Measurements from ENCODE around the gene OSBPL7.

DNA sequence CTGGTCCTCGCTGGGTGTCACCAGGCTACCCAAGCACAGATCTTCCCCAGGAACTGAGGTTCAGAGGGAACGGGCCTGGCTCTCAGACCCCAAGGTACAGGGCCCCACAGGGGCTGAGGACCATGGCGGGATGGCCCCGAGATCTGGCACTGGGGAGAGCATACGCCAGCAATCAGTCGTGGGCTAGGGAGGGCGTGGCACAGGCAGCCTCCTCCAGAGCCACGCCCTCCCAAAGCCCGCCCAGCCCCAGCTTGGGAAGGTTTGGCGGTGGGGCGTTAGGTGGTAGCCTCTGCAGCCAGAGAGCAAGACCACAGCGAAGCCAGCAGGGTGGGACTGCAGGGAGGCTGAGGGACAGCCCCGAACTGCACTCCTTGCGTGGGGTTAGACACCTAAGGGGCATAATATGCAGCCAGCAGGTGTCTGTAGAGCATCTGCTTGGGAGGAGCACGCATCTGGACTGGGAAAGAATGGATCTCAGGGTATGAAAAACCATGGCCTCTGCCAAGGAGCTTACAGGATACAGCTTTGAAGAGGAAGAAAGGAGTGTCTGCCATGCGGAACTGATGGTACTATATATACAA lies 11.6 kb downstream of the WNT9B start:
- RAMPAGE, long total RNA, result no peak
- RRBS, result no CpG with 5 or more reads among the region's 16 CpGs
PRO-cap:
- standard, result unidirectional peak, minus-strand start at position 151 of the sequence
- CoPRO, capped RNA only, 2 experiments, result no peak in any of the 2 experiments
- CoPRO, capped and uncapped RNA, 2 experiments, result no peak in any of the 2 experiments
- CoPRO, uncapped RNA only, 2 experiments, result no peak in any of the 2 experiments
CAGE:
- cytosol, long polyA plus RNA, result no peak
- long polyA plus RNA, result no peak
- nucleolus, long total RNA, result no peak
- nucleus, long polyA plus RNA, result no peak

- RAMPAGE, long total RNA, result no peak
- RRBS, result no CpG with 5 or more reads among the region's 9 CpGs
PRO-cap:
- standard, result bidirectional peak, plus-strand start at chr17:46936050, minus-strand start at chr17:46935764
- CoPRO, capped RNA only, 2 experiments, result no peak in any of the 2 experiments
- CoPRO, capped and uncapped RNA, 2 experiments, result no peak in any of the 2 experiments
- CoPRO, uncapped RNA only, 2 experiments, result peak in 2 of 2 experiments; most common plus-strand start chr17:46935796 (in 1)
CAGE:
- cytosol, long polyA plus RNA, result no peak
- long polyA plus RNA, result no peak
- nucleolus, long total RNA, result no peak
- nucleus, long polyA plus RNA, result no peak
Measured at GRCh38 chr17:46935525-46936339, 12.8 kb downstream of the GOSR2 start.

DNA sequence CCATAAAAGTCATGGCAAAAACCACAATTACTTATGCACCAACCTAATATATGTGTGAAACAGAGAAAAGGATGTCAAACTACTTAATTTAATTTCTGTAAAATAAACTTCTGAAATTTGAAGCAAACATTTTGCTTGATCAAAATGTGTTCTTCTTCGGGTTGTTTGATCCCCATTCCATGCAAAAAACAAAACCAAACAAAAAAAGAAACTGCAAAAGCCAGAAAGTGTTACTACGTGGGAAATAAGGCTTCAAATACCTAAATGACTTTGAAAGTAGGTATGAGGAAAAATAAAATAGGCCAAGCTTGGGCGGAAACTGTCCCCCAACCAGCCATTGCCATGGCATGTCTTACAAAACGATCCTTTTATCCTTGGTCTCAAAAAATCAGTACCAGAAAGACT lies 70.6 kb downstream of the CDC27 start:
- RAMPAGE, long total RNA, result no peak
- RRBS, result no CpG with 5 or more reads among the region's 4 CpGs
PRO-cap:
- standard, result no peak
- CoPRO, capped RNA only, 2 experiments, result no peak in any of the 2 experiments
- CoPRO, capped and uncapped RNA, 2 experiments, result no peak in any of the 2 experiments
- CoPRO, uncapped RNA only, 2 experiments, result peak in 1 of 2 experiments; most common minus-strand start position 246 of the sequence (in 1)
CAGE:
- cytosol, long polyA plus RNA, result no peak
- long polyA plus RNA, result no peak
- nucleolus, long total RNA, result no peak
- nucleus, long polyA plus RNA, result no peak

DNA sequence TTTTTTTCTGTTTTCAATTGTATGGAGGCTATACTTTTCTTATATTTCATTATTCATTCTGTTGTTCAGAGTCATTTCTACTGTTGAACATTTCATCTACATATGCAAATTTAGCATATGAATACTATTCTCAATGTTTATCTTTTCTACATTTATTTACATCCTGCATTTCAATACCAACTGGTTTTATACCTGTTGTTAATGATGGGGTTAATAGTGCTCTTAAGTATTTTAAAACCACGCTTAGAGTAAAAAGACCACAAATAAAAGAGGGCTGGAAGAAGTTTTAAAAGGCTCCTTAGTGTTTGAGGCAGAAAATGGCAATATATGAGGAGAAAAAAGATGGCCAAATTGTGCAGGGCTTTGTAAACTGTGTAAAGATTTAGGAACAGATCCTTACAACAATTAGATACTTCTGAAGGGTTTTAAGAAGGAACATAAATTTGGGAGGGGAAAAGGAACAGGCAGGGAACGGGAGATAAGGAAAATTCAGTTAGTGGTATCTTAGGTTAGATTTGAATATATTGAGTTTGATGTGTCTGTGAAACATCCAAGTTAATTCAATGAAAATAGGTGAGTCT lies 12.8 kb downstream of the CDC27 start:
- RAMPAGE, long total RNA, result no peak
- RRBS, result no CpG with 5 or more reads among the region's 2 CpGs
PRO-cap:
- standard, result no peak
- CoPRO, capped RNA only, 2 experiments, result peak in 2 of 2 experiments; most common plus-strand start position 315 of the sequence (in 2); most common minus-strand start position 99 of the sequence (in 1)
- CoPRO, capped and uncapped RNA, 2 experiments, result peak in 1 of 2 experiments; most common plus-strand start position 315 of the sequence (in 1); most common minus-strand start position 231 of the sequence (in 1)
- CoPRO, uncapped RNA only, 2 experiments, result peak in 1 of 2 experiments; most common plus-strand start position 526 of the sequence (in 1); most common minus-strand start position 521 of the sequence (in 1)
CAGE:
- cytosol, long polyA plus RNA, result no peak
- long polyA plus RNA, result no peak
- nucleolus, long total RNA, result no peak
- nucleus, long polyA plus RNA, result no peak

GRCh38 chr17:47200012-47200933 lies 8.9 kb upstream of the MYL4 start:
- RAMPAGE, long total RNA, result no peak
- RRBS, result no CpG with 5 or more reads among the region's 6 CpGs
PRO-cap:
- standard, result no peak
- CoPRO, capped RNA only, 2 experiments, result no peak in any of the 2 experiments
- CoPRO, capped and uncapped RNA, 2 experiments, result no peak in any of the 2 experiments
- CoPRO, uncapped RNA only, 2 experiments, result no peak in any of the 2 experiments
CAGE:
- cytosol, long polyA plus RNA, result no peak
- long polyA plus RNA, result no peak
- nucleolus, long total RNA, result no peak
- nucleus, long polyA plus RNA, result no peak

DNA sequence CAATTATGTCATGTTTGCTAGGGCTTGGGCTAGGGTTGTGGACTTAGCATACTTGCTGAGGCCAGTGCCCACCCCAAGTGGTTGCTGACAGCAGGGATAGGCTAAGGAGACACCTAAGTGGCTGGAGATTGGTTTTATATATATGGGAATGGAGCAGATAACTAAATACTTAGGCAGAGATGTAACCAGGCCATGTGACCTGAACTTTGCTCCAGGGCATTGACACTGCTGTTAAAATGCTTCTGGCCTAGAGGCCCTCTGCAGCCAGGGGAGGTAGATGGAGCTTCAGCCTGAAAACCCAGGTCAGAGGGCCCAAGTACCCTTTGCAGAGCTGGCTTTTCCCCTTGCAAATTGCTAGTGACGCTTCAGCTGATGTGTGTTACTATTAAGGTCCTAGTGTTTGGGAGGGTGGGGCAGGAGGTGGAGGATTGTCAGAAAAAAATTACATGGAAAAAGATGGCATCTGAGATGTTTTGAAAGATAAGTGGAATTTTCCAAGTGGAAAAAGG lies 1.4 kb upstream of the ITGB3 start:
- RAMPAGE, long total RNA, result no peak
- RRBS, result no CpG with 5 or more reads among the region's 1 CpG
PRO-cap:
- standard, result no peak
- CoPRO, capped RNA only, 2 experiments, result no peak in any of the 2 experiments
- CoPRO, capped and uncapped RNA, 2 experiments, result no peak in any of the 2 experiments
- CoPRO, uncapped RNA only, 2 experiments, result no peak in any of the 2 experiments
CAGE:
- cytosol, long polyA plus RNA, result no peak
- long polyA plus RNA, result no peak
- nucleolus, long total RNA, result no peak
- nucleus, long polyA plus RNA, result no peak

GRCh38 chr17:47275171-47276070 lies 21.8 kb downstream of the ITGB3 start:
- RAMPAGE, long total RNA, result no peak
- RRBS, result no CpG with 5 or more reads among the region's 15 CpGs
PRO-cap:
- standard, result unidirectional peak, plus-strand start at chr17:47275487; bidirectional peak, plus-strand start at chr17:47275681, minus-strand start at chr17:47275595; unidirectional peak, minus-strand start at chr17:47275932
- CoPRO, capped RNA only, 2 experiments, result peak in 2 of 2 experiments; most common plus-strand start chr17:47275709 (in 2); most common minus-strand start chr17:47275530 (in 1)
- CoPRO, capped and uncapped RNA, 2 experiments, result peak in 1 of 2 experiments; most common plus-strand start chr17:47275709 (in 1)
- CoPRO, uncapped RNA only, 2 experiments, result no peak in any of the 2 experiments
CAGE:
- cytosol, long polyA plus RNA, result no peak
- long polyA plus RNA, result no peak
- nucleolus, long total RNA, result no peak
- nucleus, long polyA plus RNA, result no peak

DNA sequence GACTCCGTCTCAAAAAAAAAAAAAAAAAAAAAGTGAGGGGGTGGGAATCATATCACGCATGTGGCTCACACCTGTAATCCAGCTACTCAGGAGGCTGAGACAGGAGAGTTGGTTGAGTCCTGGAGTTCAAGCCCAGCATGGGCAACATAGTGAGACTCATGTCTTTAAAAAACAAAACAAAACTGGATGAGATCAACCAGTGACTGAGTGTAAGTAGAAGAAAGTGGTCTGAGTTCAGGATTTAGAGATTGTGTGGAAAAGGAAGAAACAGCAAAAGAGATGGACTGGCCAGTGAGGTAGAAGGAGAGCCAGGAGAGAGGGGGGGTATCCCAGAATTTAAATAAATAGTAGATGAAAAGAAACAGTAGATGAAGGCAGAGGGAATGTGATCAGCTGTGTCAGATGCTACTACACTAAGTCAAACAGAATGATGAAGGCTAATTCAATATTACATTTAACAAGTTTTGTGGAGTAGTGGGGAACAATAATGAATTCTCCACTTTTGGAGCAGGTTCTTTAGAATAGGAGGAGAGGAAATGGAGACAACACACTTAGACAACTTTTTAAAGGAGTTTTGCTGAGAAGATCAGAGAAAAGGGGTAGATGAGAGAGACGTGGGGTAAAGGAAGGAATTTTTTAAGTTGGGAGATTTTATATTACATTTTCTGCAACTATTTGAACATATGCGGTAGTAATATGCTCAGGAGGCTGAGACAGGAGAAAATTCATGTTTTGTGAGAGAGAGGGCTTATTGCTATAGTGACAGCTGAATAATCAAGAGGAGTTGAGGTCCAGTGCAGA lies 41.1 kb upstream of the KPNB1 start:
- RAMPAGE, long total RNA, result no peak
- RRBS, result no CpG with 5 or more reads among the region's 4 CpGs
PRO-cap:
- standard, result no peak
- CoPRO, capped RNA only, 2 experiments, result no peak in any of the 2 experiments
- CoPRO, capped and uncapped RNA, 2 experiments, result no peak in any of the 2 experiments
- CoPRO, uncapped RNA only, 2 experiments, result no peak in any of the 2 experiments
CAGE:
- cytosol, long polyA plus RNA, result no peak
- long polyA plus RNA, result no peak
- nucleolus, long total RNA, result no peak
- nucleus, long polyA plus RNA, result no peak

- RAMPAGE, long total RNA, result no peak
- RRBS, result 2% methylated on average over 13 of the region's 44 CpGs
PRO-cap:
- standard, result bidirectional peak, plus-strand start at chr17:47649450, minus-strand start at chr17:47649632
- CoPRO, capped RNA only, 2 experiments, result peak in 2 of 2 experiments; most common plus-strand start chr17:47649450 (in 2); most common minus-strand start chr17:47649329 (in 2)
- CoPRO, capped and uncapped RNA, 2 experiments, result peak in 2 of 2 experiments; most common plus-strand start chr17:47649450 (in 1); most common minus-strand start chr17:47649282 (in 1)
- CoPRO, uncapped RNA only, 2 experiments, result peak in 1 of 2 experiments; most common plus-strand start chr17:47649367 (in 1); most common minus-strand start chr17:47649289 (in 1)
CAGE:
- cytosol, long polyA plus RNA, result start-site peak on the minus strand at chr17:47649416-47649449, 45 and 25 reads in 2 replicates; start-site peak on the minus strand at chr17:47649512-47649578, 53 and 29 reads in 2 replicates
- long polyA plus RNA, result no peak
- nucleolus, long total RNA, result no peak
- nucleus, long polyA plus RNA, result no peak
Measured at GRCh38 chr17:47649036-47649671, 565 bp upstream of the KPNB1 start.

DNA sequence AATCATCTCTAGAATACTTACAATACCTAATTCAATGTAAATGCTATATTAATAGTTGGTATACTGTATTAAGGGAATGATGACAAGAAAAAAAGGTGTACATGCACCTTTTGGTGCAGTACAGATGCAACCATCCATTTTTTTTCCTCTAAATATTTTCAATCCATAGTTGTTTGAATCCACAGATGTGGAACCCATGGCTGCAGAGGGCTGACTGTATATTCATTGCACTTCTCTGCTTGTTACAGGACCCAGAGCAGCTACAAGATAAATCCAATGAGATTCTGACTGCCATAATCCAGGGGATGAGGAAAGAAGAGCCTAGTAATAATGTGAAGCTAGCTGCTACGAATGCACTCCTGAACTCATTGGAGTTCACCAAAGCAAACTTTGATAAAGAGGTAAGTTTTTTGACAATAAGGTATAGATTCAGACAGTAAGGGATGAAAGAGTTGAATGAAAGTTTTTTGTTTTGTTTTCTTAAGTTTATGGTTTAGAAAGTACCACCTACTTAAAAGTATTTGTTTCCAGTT lies 8.6 kb downstream of the KPNB1 start:
- RAMPAGE, long total RNA, result no peak
- RRBS, result no CpG with 5 or more reads among the region's 1 CpG
PRO-cap:
- standard, result no peak
- CoPRO, capped RNA only, 2 experiments, result no peak in any of the 2 experiments
- CoPRO, capped and uncapped RNA, 2 experiments, result no peak in any of the 2 experiments
- CoPRO, uncapped RNA only, 2 experiments, result peak in 1 of 2 experiments; most common plus-strand start position 270 of the sequence (in 1)
CAGE:
- cytosol, long polyA plus RNA, result no peak
- long polyA plus RNA, result no peak
- nucleolus, long total RNA, result no peak
- nucleus, long polyA plus RNA, result no peak

DNA sequence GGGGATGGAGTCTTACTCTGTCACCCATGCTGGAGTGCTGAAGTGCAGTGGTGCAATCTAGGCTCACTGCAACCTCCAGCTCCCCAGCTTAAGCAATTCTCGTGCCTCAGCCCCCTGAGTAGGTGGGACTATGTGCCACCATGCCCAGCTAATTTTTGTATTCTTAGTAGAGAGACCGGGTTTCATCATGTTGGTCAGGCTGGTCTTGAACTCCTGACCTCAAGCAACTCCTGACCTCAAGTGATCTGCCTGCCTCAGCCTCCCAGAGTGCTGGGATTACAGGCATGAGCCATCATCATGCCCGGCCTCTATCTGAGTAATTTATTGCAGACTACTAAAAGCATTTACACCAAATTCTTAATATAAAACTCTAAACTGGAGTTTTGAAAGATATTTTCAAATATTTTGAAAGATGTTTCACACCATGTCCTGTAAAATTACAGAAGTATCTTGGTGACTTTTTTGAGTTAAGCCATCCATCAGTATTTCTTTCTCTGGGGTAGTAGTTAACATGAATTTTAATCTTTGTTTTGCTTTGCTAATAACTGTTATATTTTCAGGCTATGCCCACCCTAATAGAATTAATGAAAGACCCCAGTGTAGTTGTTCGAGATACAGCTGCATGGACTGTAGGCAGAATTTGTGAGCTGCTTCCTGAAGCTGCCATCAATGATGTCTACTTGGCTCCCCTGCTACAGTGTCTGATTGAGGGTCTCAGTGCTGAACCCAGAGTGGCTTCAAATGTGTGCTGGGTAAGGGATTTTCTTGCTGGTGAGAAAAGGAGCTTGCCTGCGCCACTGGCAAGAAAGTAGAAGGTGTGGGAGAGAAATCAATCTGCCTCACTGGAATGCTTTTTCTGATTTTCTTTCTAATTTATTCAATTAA lies 19.6 kb downstream of the KPNB1 start:
- RAMPAGE, long total RNA, result no peak
- RRBS, result no CpG with 5 or more reads among the region's 5 CpGs
PRO-cap:
- standard, result no peak
- CoPRO, capped RNA only, 2 experiments, result no peak in any of the 2 experiments
- CoPRO, capped and uncapped RNA, 2 experiments, result no peak in any of the 2 experiments
- CoPRO, uncapped RNA only, 2 experiments, result peak in 2 of 2 experiments; most common plus-strand start position 151 of the sequence (in 1)
CAGE:
- cytosol, long polyA plus RNA, result no peak
- long polyA plus RNA, result no peak
- nucleolus, long total RNA, result no peak
- nucleus, long polyA plus RNA, result no peak

DNA sequence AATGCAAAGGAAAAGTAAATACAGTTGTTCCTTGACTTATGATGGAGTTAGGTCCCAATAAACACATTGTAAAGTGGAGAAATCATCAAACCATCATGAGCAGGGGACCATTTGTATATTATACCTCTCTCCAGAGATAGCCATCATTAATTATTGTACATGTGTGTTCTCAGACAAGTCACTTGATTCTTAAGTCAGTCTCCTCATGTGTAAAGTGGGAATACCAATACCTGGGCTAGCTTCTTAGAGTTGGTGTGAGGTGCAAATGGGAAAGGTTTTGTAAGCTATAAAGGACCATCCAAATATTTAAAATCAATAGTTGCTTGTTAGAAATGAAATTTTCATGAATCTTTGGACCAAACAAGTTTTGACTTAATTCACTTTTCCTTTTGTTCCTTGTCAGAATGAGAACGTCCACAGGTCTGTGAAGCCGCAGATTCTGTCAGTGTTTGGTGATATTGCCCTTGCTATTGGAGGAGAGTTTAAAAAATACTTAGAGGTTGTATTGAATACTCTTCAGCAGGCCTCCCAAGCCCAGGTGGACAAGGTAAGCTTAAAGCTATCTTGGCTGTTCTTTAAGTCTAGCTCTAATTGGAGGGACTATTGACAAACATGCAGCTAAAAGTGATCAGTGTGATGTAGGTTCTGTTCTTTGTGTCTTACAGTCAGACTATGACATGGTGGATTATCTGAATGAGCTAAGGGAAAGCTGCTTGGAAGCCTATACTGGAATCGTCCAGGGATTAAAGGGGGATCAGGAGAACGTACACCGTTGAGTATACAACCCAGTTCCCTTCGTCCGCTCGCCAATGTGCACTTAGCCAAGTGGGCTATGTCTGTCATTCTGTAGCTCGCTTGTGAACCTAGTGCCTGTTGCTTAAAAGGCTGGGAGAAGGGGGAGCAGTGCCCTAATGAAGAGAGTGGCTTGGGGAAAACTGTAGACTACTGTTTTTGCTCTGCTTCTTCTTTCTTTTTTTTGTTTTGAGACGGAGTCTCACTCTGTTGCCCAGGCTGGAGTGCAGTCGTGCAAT lies 16.0 kb upstream of the TBKBP1 start:
- RAMPAGE, long total RNA, result no peak
- RRBS, result no CpG with 5 or more reads among the region's 11 CpGs
PRO-cap:
- standard, result no peak
- CoPRO, capped RNA only, 2 experiments, result no peak in any of the 2 experiments
- CoPRO, capped and uncapped RNA, 2 experiments, result no peak in any of the 2 experiments
- CoPRO, uncapped RNA only, 2 experiments, result peak in 2 of 2 experiments; most common plus-strand start position 121 of the sequence (in 1)
CAGE:
- cytosol, long polyA plus RNA, result start-site peak on the plus strand centred at position 476 of the sequence, 138 bp wide, 632 and 384 reads in 2 replicates; start-site peak on the plus strand centred at position 719 of the sequence, 82 bp wide, 1,151 and 630 reads in 2 replicates
- long polyA plus RNA, result start-site peak on the plus strand centred at position 443 of the sequence, 77 bp wide, 225 and 200 reads in 2 replicates; start-site peak on the plus strand centred at position 718 of the sequence, 88 bp wide, 464 and 532 reads in 2 replicates
- nucleolus, long total RNA, result no peak
- nucleus, long polyA plus RNA, result no peak

DNA sequence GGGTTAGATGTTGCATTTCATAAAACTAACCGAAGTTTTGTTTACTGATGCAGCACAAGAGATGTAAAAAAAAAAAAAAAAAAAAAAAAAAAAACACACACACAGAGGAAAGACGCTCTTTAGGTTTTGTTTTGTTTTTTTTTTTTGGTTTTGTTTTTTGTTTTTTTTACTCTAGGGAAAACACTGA lies 11.0 kb upstream of the TBKBP1 start:
- RAMPAGE, long total RNA, result no peak
- RRBS, result no CpG with 5 or more reads among the region's 2 CpGs
PRO-cap:
- standard, result no peak
- CoPRO, capped RNA only, 2 experiments, result no peak in any of the 2 experiments
- CoPRO, capped and uncapped RNA, 2 experiments, result no peak in any of the 2 experiments
- CoPRO, uncapped RNA only, 2 experiments, result no peak in any of the 2 experiments
CAGE:
- cytosol, long polyA plus RNA, result no peak
- long polyA plus RNA, result start-site peak on the plus strand centred at position 112 of the sequence, 12 bp wide, 28 and 35 reads in 2 replicates
- nucleolus, long total RNA, result no peak
- nucleus, long polyA plus RNA, result no peak

- RAMPAGE, long total RNA, result no peak
- RRBS, result no CpG with 5 or more reads among the region's 9 CpGs
PRO-cap:
- standard, result no peak
- CoPRO, capped RNA only, 2 experiments, result peak in 2 of 2 experiments; most common plus-strand start chr17:47684463 (in 2)
- CoPRO, capped and uncapped RNA, 2 experiments, result peak in 1 of 2 experiments; most common plus-strand start chr17:47684463 (in 1)
- CoPRO, uncapped RNA only, 2 experiments, result peak in 2 of 2 experiments; most common plus-strand start chr17:47684556 (in 1); most common minus-strand start chr17:47684372 (in 1)
CAGE:
- cytosol, long polyA plus RNA, result no peak
- long polyA plus RNA, result no peak
- nucleolus, long total RNA, result no peak
- nucleus, long polyA plus RNA, result no peak
Measured at GRCh38 chr17:47684149-47685088, 9.5 kb upstream of the TBKBP1 start.

GRCh38 chr17:47821471-47822019 lies at the start of gene OSBPL7:
TSS of gene OSBPL7 (minus strand) at chr17:47821794.
- RAMPAGE, long total RNA, result no peak
- RRBS, result 5% methylated on average over 6 of the region's 17 CpGs
PRO-cap:
- standard, result bidirectional peak, plus-strand start at chr17:47821938, minus-strand start at chr17:47821766
- CoPRO, capped RNA only, 2 experiments, result peak in 2 of 2 experiments; most common plus-strand start chr17:47821908 (in 1); most common minus-strand start chr17:47821779 (in 2)
- CoPRO, capped and uncapped RNA, 2 experiments, result no peak in any of the 2 experiments
- CoPRO, uncapped RNA only, 2 experiments, result no peak in any of the 2 experiments
CAGE:
- cytosol, long polyA plus RNA, result no peak
- long polyA plus RNA, result no peak
- nucleolus, long total RNA, result no peak
- nucleus, long polyA plus RNA, result no peak

DNA sequence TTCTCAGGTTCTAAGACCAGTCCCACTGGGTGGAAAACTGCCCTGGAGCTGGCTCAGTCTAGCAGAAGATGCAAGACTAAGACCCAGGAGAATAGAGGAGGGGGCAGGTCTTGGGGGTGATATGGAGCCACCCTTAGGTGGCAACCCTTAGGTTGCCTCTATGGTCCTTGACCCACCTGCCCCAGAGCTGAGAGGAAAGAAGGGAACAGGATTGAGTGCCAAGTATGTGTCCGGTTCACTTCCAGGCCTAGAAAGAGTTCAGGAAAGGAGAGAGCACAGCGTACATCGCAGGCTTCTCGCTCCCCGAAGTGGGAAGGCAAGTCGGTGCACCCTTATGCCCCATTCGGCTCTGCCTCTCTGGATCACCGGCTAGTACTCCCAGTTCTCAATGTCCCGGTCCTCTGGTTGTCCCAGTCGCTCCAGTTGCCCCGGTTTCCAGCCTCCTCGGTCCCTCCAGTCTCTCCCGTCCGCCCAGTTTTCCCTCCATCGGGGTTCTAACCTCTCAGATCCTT lies 611 bp downstream of the SP6 start:
- RAMPAGE, long total RNA, result no peak
- RRBS, result no CpG with 5 or more reads among the region's 15 CpGs
PRO-cap:
- standard, result no peak
- CoPRO, capped RNA only, 2 experiments, result no peak in any of the 2 experiments
- CoPRO, capped and uncapped RNA, 2 experiments, result no peak in any of the 2 experiments
- CoPRO, uncapped RNA only, 2 experiments, result no peak in any of the 2 experiments
CAGE:
- cytosol, long polyA plus RNA, result no peak
- long polyA plus RNA, result no peak
- nucleolus, long total RNA, result no peak
- nucleus, long polyA plus RNA, result no peak

GRCh38 chr17:47949827-47950246 lies 7.8 kb downstream of the PRR15L start:
- RAMPAGE, long total RNA, result no peak
- RRBS, result no CpG with 5 or more reads among the region's 5 CpGs
PRO-cap:
- standard, result no peak
- CoPRO, capped RNA only, 2 experiments, result no peak in any of the 2 experiments
- CoPRO, capped and uncapped RNA, 2 experiments, result no peak in any of the 2 experiments
- CoPRO, uncapped RNA only, 2 experiments, result no peak in any of the 2 experiments
CAGE:
- cytosol, long polyA plus RNA, result no peak
- long polyA plus RNA, result no peak
- nucleolus, long total RNA, result no peak
- nucleus, long polyA plus RNA, result no peak

GRCh38 chr17:48014343-48014857 lies 23.2 kb downstream of the COPZ2 start:
- RAMPAGE, long total RNA, result no peak
- RRBS, result no CpG with 5 or more reads among the region's 8 CpGs
PRO-cap:
- standard, result unidirectional peak, minus-strand start at chr17:48014587
- CoPRO, capped RNA only, 2 experiments, result no peak in any of the 2 experiments
- CoPRO, capped and uncapped RNA, 2 experiments, result no peak in any of the 2 experiments
- CoPRO, uncapped RNA only, 2 experiments, result no peak in any of the 2 experiments
CAGE:
- cytosol, long polyA plus RNA, result no peak
- long polyA plus RNA, result no peak
- nucleolus, long total RNA, result no peak
- nucleus, long polyA plus RNA, result no peak